SK-N-MC (cell line): ENCODE measurements around the gene IRX4.

DNA sequence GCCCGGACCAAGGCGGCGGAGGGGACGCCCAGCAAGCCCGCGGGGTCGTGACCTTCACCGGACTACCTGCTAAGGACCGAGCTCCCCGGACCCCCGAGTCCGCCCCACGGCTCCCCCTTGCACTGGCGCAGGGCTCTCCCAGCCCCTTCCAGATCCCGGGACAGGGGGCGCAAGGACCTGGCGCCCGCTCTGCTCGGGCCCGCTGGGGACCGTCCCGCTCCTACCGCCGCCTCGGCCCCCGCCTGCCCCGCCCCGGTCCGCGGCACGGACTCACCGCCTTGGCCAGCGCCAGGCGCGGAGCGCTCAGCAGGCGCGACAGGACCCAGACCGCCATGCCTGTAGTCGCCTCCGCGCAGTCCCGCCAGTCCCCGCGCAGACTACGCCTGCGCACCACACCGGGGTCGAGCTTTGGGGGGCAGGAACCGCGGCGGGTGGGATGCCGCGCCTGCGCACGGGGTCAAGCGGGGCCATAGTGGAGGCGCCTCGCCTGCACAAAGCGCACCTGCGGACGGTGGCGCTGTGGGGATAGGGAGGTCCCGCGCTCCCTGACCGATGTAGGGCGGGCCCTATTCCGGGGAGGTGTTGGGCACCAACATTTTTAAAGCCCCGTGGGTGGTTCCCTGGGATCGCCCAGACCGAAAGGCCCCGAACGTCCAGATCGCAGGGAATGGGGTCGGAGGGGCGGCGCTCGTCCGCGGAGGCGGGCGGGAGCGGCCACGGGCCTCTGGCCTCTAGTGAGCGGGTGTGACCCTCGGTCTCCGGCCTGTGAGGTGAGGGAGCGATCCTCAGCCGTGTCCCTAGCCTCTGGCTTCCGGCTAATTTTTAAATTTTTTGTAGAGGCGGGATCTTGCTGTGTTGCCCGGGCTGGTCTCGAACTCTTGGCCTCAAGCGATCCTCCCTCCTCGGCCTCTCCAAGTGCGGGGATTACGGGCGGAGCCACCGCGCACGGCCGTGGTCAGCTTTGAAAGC is 70.6 kb upstream of the LPCAT1 start:
- RRBS, result 42% methylated on average over 8 of the region's 102 CpGs

DNA sequence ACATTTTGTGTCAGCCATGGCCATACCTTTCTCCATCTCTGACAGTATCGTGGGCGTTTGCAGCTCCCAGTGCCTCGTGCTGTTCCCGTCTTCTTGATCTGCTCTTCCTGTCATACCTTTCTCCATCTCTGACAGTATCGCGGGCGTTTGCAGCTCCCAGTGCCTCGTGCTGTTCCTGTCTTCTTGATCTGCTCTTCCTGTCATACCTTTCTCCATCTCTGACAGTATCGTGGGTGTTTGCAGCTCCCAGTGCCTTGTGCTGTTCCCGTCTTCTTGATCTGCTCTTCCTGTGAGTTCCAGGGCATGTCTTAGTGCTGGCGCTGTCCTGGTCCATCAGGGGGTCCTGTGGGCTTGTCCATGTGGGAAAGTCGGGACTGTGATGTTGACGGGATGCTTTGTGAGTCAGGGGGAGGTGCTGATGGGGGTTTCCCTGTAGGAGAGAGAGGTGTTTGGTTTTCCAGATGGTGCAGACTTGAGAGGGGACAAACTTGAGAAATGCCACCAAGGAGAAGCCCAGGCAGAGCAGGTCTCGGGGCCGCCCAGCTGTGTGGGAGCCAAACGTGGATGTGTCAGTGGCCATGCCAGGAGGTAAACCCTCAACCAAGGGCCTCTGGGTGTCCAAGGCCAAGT is 88.0 kb upstream of the LPCAT1 start:
- RRBS, result no CpG with 5 or more reads among the region's 16 CpGs

- RRBS, result no CpG with 5 or more reads among the region's 15 CpGs
Measured at GRCh38 chr5:1633303-1633544, 109.5 kb upstream of the LPCAT1 start.

- RRBS, result 25% methylated on average over 22 of the region's 70 CpGs
Measured at GRCh38 chr5:1746416-1747193, 53.0 kb downstream of the MRPL36 start.

DNA sequence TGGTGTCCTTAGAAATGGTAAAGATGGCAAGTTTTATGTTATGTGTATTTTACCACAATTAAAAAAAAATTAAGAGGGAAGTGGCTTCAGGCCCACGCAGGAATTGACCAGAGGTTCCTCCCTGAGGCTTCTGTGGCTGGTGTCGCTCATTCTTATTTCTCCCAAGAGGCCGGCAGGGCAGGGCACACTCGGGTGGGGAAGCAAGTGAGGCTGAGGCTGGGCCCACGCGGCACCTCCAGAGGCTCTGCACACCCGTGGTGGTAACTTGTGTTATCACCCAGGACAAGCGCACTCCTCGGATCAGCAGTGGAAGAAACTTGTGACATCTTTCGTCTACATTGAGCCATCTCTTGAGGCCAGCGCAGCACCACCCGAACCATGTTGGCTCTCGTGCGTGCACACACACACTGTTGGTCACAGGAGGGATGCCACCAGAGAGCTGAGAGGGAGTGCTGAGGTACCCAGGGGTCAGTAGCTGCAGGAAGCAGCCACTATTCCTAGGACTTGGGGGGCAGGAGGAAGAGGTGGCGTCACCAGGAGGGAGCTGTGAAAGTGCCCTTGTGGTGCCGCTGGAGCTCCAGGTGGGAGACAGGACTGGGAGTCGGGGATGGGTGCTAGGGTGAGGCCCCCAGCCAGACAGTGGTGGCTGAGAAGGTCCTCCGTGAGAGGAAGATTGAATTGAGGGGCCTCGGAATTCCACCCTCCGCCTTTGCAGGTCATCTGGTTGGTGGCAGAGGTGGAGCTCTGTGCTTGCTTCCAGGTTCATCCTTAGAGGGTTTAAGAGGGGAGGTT is 6.4 kb downstream of the NDUFS6 start:
- RRBS, result no CpG with 5 or more reads among the region's 20 CpGs

DNA sequence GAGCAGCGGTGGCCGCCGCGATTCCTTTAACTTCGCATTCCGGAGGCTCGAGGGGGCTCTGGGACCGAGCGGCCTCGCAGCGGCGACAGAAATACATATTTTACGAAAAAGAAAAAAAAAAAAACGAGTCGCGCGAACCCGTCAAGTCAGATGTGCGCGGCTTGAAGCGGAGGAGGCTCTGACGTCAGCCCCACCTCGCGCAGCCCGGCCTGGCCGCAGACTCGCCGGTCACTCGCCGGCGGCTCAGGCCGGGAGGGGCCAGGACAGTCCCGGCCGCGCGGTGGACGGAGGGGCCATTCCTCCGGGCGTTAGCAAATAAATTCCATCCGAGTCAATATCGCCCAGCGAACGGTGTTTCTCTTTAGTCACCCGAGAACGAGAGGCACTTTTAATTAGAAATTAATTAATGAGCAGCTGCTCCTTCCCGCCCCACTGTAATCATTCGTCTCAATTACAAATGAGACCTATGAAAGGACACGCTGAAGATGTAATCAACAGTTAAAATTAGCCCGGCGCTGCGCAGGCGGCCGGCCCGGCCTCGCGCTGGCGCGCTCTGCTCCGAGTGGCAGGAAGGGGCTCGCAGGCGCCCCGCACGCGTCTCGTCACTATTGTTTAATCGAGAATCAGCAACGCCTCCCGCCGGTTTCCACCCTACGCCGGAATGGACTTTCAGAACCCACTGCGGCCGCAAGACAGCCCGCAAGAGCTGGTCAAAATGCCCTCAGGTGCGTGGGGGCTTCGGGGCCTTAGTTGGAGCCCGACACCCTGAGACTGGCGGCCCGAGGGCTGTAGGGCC is at the start of gene IRX4:
IRX4 (minus strand) TSS at position 104 of the 796 bp plus-strand sequence.
- RRBS, result 1% methylated on average over 16 of the region's 79 CpGs

DNA sequence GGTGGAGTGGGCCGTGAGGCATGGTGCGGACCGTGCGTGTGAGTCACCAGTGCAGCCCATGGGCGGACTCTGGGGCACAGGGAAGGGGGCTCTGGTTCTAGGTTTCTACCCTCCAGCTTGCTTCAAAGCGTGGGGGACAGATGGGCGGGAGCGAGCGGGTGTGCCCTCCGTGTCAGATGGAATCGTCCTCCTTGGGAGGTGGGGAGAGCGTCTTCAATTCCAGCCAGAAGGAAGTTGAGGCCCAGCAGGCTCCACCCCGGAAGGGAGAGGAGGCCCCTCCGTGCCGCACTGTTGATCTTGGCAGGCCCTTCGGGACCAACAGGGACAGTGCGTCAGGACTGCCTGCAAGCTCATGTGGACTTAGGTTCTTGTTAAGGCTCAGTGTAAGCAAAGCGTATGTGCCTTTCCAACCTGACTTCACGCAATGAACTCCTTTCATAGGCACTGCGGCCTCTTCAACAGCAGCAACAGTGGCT is 6.2 kb upstream of the IRX4 start:
- RRBS, result no CpG with 5 or more reads among the region's 20 CpGs

DNA sequence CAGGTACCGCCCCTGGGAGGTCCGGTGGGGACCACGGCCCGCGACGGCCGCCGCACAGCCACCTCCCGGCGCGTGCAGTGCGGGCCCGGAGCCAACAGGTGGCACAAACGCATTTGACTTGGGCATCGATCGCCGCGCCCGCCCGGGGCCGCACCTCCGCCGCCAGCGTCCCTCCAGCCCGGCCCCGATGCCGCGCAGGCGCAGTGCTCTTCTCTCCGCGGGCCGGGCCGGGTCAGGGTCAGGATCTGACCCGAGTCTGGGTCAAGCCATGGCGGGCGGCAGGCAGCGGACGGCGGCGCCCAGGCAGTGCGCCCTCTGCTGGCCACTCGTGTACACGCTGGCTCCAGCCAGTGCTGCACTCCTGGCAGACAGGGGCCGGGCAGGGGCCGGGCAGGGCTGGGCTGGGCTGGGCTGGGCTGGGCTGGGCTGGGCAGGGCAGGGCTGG is 155.8 kb upstream of the IRX4 start:
- RRBS, result 9% methylated on average over 28 of the region's 45 CpGs

DNA sequence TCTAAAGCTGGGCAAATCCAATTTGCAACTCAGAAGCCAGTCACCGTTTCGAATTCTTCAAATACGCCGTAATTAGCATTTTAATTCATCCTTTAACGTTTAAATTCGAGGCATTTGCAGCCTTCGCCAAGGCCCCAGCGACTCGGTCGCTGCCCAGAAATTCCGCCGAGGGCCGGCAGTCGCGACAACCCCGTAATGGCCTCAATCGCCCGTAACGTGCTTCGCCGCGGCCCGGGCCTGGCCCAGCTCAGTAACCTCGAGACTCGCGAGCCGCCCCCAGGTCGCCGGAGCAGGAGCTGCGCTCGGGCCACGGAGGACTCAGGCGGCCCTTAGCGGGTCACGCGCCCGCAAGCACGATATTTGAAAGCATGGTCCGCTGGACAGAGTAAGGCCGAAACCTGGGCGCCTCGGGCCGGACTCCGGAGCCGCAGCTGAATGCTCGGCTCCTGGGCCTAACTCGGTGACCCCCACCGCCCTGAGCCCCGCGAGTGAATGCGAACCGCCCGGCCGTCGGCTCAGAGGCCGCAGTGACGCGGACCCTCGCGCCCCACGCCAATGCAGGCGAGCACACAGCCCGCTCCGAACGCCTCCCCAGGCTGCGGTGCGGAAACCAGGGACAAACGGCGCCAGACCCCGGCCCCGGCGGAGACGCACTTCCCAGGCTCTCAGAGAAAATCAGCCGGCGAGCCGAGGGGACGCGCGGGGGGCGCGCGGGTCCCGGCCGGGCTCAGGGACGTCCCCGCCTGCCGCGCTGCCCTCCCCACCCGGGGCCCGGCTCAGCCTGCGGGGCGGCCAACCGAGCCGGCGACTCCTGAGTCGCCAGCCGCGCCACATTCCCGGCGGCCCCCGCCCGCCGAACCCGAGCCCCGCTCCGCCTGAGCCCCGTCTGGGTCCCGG is 998 bp downstream of the IRX2 start:
- RRBS, result 6% methylated on average over 56 of the region's 108 CpGs

- RRBS, result no CpG with 5 or more reads among the region's 15 CpGs
Measured at GRCh38 chr5:2753774-2754366, 2.4 kb upstream of the IRX2 start.

DNA sequence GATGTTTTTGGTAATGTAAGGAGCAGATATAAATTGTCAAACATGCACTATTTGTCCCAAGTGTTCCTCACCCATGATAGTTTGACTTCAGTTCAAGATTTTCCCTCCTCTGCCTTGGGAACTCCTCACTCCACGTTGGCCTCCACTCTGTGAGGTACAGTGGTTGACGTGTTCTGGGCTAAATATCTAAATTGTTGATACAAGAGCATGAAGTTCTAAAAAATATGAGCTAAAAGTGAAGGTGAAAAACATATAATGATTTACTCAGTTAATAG is 15.7 kb upstream of the ADAMTS16 start:
- RRBS, result no CpG with 5 or more reads among the region's 2 CpGs

- RRBS, result no CpG with 5 or more reads among the region's 3 CpGs
Measured at GRCh38 chr5:5142084-5142635, 2.0 kb downstream of the ADAMTS16 start.

GRCh38 chr5:5146403-5146788 is 6.3 kb downstream of the ADAMTS16 start:
- RRBS, result no CpG with 5 or more reads among the region's 10 CpGs

- RRBS, result 95% methylated on average over 4 of the region's 19 CpGs
Measured at GRCh38 chr5:5464274-5465039, 42.0 kb downstream of the ICE1 start.

DNA sequence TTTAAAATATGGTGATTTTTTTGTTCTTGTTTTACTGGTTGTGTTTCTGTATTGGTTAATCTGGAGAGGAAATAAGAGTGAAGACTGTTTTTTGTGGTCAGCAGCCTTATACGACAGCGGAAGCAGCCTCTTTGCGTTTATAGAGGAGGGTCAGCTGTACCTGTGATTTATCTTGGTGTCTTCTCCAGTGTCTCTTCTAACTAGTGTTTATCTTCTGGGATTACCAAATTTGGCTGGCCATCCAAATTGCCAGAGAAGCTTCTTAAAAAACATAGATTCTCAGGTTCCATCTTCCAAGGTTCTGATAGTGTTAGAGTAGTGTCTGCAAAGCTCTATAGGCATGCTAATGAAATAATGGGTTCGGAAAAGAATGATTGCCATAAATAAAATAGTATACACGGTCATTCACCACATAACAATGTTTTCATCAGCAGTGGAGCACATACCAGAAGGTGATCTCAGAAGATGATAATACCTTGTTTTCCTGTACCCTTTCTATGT is 58.8 kb downstream of the ICE1 start:
- RRBS, result no CpG with 5 or more reads among the region's 5 CpGs

GRCh38 chr5:5638146-5638542 is 215.7 kb downstream of the ICE1 start:
- RRBS, result no CpG with 5 or more reads among the region's 4 CpGs

DNA sequence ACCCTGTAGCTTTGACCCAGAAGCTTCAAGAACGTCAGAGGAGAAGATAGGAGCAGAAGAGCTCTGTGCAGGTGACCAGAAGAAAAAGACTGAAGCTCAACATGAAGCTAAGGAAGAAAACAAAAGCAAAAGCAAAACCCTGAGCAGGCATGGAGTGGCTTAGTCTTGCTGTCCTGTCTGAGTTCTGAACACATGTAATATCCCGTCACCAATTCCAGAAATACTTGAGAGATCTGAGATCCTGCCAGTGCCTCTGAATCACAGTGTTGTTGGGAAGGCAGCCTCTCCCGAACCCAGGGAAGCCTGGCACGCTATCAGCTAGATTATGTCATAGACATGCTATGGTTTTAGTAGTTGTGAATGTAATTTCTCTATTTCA is 235.7 kb downstream of the ICE1 start:
- RRBS, result no CpG with 5 or more reads among the region's 4 CpGs

DNA sequence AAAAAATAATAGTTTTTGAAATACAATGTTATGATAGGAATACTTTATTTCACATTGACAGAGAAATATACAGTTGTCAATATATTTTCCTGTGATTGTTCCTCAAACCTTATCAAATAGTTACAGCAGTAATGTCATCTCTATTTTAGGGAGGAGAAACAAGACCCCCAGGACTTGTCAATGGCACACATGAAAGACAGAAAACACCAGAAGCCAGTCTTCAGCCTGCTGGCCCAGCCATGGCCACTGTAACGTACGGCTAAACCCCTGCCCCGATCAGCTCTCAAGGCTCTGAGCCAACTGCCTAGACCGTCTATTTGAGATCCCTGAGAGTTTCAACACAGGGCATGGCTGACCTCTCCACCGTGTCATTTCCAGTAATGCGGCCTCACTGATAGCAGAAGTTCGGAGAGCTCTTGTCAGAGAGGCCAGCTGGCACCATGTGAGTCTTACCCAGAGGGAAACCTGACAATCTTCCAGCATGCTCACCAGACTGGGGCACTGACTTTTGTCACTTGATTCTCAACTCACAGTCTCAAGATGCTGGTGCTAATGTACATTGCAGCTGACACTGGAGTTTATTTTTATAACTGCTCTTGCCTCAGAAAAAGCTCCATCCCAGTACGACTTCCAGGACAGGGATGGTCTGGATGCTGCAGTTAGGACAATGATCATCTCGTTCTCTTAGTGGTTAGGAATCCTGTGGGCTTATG is 372.6 kb downstream of the ICE1 start:
- RRBS, result no CpG with 5 or more reads among the region's 9 CpGs

DNA sequence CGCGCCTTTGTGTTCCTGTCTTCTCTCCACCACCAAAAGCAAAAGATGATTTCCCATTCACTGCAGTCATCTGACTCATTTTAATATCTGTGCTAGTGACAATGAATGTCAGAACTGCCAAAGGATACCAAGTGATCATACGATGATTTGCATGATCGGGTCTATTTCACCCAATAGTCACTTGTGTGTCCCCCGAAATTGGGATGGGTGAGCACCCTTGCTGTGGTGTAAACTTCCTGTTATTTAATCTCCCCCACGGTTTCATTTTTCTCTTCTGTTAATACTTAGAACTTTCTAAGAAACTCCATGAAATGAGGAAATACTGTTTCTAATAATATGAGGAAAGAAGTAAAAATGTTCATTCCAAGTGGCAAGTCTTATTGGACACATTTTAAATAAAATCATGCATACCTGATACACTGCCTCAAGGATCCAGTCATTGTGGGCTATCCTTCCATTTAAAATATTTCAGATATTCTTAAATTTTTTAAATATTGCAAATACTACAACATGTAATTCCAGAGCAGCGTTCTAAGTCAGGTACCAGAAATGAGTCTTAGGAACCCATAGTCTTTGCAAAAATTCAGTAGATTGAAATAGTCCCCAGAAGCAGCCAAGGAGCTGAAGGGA is 43.6 kb downstream of the UBE2QL1 start:
- RRBS, result no CpG with 5 or more reads among the region's 7 CpGs

DNA sequence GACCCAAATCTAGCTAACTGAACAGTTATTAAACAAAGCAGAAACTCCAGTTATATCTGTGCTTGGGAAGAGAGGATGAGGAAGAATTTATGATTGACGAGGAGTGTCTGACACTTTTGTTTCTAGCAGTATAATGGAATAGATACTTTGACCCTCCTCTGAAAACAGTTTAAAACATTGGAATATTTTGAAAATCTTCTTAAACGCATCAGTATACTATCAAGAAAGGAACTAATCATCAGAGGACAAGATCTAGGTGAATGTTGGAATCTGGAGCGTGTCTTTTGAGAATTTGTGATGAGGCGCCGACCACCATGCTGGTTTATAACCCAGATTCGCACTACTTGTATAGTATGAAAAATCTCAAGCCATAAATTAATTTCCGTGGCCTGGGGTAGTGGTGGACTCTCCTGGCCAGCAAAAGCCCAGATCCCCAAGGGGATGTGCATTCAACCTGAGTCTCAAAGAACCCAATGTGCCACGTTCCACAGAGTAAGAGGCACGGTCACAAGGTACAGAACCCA is 23.2 kb downstream of the SRD5A1 start:
- RRBS, result no CpG with 5 or more reads among the region's 9 CpGs